SK-N-DZ (cell line): ENCODE data around the genes MRPL52, MMP14, CDH24, MYH6 and PSME1.

RAMPAGE:
- cytosol, long total RNA = no peak
- nucleus, long total RNA = no peak
These were observed 2.7 kb upstream of the SLC7A7 start for GRCh38 chr14:22817802-22818426.

DNA sequence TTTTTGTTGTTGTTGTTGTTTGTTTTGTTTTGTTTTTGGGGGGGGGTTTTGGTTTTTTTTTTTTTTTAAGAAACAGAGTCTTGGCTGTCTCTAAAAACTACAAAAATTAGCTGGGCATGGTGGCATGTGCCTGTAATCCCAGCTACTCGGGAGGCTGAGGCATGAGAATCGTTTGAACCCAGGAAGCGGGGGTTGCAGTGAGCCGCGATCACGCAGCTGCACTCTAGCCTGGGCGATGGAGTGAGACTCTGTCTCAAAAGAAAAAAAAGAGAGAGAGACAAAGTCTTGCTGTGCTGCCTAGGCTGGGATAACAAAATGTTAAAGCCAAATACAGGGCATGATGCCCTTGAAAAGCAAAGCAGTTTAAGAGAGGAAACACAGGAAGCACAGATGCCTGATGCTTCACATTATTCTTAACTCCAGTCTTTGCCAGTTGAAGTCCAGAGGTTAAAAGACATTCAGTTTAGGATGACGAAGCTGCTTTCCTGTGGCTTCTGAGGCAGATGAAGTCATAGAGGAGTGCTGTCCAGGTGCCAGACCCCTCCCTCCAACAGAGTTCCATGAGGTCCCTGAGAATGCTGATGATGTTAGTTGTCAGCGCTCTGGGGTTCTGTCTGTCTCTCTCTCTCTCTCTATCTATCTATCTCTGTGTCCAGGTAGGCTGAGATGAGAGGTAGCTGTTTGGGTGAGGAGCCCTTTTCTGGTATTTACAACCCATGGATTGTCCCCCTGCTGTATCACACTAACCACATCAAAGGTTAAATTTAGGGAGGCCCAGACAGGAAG lies 4.9 kb upstream of the MRPL52 start:
RAMPAGE:
- cytosol, long total RNA = no peak
- nucleus, long total RNA = no peak

RAMPAGE:
- cytosol, long total RNA = start-site peak on the plus strand at chr14:22829891-22829906, 269 and 478 reads in 2 replicates
- nucleus, long total RNA = no peak
These were observed at the start of gene MRPL52 for GRCh38 chr14:22829421-22830630. MRPL52 (plus strand) TSS chr14:22829887.

GRCh38 chr14:22836083-22836780 lies at the start of gene MMP14:
MMP14 (plus strand) TSS chr14:22836585.
RAMPAGE:
- cytosol, long total RNA = start-site peak on the plus strand at chr14:22836541-22836568, 11 and 8 reads in 2 replicates
- nucleus, long total RNA = no peak

DNA sequence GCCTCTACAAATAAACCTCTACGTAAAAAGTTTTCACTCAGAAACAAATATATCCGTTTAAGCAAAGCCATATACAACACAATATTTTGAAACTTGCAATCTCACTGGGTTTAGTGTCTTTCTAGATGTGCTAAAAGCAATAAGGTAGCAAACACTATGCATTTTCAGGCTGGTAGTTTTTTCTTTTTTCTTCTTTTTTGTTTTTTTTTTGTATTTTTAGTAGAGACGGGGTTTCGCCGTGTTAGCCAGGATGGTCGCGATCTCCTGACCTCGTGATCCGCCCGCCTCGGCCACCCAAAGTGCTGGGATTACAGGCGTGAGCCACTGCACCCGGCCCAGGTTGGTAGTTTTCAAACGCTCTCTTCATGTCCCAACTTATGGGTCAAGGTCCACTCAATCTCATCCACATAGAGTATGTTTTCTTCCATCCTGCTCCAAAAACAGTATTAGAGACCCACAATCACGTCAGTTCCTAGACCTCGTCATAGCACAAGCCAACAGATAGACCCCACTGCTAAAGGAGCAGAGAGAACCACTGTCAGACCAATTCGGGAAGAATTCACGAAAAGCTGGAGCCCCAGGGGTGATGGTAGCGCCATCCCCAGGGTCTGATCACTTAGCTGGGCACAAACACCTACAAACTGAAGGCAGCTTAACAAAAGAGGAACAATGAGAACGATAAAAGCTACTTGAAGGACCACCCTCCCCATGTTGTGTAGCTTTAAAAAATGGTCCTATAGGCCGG lies 1.4 kb downstream of the RBM23 start:
RAMPAGE:
- cytosol, long total RNA = no peak
- nucleus, long total RNA = no peak

DNA sequence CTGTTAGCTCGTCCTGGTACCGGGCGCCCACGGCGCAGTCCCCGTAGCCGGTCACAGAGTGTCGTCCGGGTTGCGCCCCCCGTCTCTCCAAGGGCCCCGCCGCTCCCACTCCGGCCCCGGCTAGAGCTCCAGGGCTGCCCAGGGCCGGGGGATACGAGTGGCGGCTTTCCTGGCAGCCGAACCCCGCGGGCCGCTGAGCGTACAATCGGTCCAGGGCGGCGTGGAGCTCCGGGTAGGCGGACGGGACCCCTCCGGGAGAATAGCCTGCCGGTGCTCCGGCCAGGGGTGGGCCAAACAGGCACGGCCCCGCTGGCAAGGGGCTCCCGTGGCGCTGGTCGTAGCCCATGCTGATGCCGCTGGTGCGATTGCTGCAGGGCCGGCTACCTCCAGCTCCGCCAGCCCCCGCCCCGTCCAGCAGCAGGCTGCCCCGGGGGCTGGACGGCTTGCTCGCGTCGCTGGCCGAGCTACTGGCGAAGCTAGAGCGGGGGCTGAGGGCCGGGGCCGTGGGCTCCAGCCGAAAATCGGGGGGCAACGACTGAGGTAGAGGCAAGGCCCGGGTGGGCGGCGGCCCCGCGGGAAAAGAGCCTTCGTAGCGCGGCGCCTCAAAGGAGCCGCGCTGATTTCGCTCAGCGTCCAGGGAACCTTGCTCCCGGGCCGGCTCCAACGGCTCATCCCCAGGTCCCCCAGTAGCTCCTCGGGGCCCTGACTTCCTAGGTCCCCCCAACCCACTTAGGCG lies 760 bp downstream of the AJUBA start:
RAMPAGE:
- cytosol, long total RNA = no peak
- nucleus, long total RNA = no peak

DNA sequence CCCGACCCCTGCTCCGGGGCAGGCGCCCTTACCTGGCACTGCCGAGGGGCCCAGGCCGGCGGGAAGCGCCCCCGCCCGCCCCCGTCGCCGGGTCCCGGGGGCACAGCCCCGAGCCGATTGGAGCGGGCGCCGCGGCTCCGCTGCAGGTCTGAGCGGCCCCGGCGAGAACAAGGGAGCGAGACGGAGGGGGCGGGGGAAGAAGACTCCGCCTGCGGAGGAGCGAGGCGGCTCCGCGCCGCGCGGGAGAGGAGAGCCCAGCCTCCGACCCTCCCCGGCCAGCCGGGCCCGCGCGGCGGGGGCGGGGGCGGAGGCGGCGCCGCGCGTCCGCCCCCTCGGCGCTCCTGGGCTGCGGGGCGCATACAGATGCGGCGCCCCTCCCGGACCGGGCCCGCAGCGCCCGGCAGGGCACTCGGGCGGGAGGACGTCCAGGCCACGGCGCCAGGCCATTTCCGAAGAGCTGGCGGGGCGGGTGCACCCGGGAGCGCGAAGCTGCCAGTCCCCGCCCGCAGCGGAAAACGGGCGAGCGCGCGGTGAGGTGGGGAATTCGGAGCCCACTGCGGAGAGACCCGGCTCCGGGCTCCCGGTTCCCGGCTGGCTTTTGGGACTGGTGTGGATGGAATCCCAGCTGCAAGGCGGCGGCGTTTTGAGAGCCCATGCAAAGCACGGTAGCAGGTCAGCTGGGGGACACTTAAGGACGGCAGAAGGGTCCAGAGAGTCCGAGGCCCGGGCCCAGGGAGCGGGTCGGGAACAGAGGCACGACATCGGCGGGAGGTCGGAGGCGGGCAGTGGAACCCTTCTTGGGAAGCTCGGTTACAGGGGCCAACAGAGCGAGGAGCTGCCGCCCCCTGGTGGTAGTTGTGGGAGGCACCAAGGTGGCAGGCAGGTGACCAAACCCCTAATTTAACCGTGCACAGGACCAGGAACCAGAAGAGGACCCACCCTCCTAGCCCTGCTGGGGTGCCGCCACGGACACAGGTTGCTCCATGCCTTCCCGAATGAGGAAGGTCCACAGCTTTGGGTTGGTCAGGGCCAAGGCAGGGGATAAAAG lies at the start of gene CDH24:
CDH24 (minus strand) TSS at position 150 of the 1,048 bp plus-strand sequence.
RAMPAGE:
- cytosol, long total RNA = no peak
- nucleus, long total RNA = no peak

RAMPAGE:
- cytosol, long total RNA = no peak
- nucleus, long total RNA = no peak
These were observed 3.0 kb downstream of the C14orf119 start for GRCh38 chr14:23097932-23098994.

GRCh38 chr14:23119996-23120451 lies 969 bp upstream of the CEBPE start:
RAMPAGE:
- cytosol, long total RNA = no peak
- nucleus, long total RNA = no peak

DNA sequence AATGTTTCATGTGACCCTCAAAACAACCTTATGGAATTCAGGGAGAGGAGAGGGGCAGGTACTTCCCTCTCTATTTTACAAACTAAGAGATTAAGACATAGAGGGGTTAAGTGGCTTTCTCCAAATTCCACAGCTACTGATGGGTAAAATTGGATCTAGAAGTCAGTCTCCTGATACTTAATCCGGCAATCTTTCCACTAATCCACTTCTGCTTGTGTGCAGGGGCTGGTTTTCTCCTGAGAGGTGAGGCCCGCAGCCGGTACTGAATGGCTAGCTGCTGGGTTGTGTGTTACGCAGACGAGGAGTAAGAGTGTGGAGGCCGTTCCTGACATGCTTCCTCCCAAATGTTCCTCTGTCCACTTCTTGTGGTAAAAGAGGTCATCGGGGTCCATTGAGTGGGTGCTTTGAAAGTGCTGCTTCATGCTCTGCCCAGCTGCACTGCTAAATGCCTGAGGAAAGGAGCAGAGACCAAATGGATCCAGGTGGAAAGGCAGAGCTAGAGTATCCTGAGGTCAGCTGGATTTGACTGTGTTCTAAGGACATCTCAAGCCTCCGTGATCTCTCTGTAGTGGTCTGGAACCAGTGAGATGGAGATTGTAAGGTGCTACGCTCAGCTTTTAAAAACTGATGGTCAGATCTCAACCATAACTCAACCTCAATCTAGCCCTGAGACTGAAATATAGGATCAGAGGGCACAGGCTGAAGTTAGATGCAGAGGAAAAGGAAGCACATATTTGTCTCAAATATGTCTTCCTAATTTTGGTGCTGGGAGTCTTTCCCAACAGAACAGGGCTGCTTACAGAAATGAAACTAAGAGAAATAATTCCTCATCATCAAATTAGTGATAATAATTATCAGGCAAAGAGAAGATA lies 15.9 kb downstream of the SLC7A8 start:
RAMPAGE:
- cytosol, long total RNA = no peak
- nucleus, long total RNA = no peak

DNA sequence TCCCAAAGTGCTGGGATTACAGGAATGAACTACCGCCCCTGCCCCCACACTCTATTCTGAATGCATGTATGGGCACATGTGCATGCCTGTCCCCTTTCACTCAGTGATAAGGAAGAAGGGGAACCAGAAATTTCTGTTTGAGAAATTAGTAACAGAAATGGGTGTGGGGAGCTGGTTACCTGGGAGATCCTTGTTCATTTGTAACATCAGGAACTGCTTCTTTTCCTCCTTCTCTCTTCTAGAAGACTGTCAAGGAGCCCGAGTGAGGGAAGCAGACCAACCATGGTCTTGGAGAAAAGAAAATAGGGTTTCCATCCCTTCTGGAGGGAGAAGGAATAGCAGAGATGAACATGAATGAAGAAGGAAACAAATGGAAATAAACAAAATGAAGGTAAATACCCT lies 3.4 kb downstream of the PPP1R3E start:
RAMPAGE:
- cytosol, long total RNA = no peak
- nucleus, long total RNA = no peak

DNA sequence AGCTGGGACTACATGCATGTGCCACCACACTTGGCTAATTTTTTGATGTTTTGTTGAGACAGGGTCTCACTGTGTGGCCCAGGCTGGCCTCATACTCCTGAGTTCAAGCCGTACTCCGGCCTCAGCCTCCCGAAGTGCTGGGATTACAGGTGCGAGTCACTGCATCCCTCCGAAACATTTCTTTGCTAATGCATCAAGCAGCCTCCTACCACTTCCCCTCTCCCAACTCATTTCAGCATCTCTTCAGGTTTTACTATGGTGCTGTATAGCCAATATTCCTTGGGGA lies 2.3 kb upstream of the SLC22A17 start:
RAMPAGE:
- cytosol, long total RNA = no peak
- nucleus, long total RNA = no peak

DNA sequence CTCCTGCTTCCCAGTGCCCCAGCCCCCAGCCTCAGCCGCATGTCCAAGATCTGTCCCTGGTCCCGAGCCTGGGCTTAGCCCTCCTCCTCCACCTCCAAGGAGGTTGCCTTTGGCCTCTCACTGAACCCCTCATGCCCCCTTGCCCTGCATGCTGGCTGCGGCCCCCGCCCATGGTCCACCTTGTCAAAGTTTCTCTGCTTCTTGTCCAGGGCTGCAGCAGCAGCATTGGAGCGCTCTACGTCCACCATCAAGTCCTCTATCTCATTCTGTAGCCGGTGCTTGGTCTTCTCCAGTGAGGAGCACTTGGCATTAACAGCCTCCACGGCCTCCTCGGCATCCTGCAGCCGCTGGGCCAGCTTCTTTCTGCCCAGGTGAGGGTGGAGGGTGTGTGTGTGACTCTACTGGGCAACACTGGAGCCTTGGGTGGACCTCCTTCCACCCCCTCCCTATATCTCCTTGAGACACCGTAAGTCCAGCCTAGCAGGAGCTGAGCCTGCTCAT lies 11.2 kb downstream of the CMTM5 start:
RAMPAGE:
- cytosol, long total RNA = no peak
- nucleus, long total RNA = no peak

GRCh38 chr14:23408008-23409008 lies at the start of gene MYH6:
MYH6 (minus strand) TSS chr14:23408273.
RAMPAGE:
- cytosol, long total RNA = no peak
- nucleus, long total RNA = no peak

RAMPAGE:
- cytosol, long total RNA = no peak
- nucleus, long total RNA = no peak
These were observed 3.2 kb upstream of the MYH6 start for GRCh38 chr14:23411175-23411797.

GRCh38 chr14:23424548-23425020 lies 10.9 kb downstream of the MYH7 start:
RAMPAGE:
- cytosol, long total RNA = no peak
- nucleus, long total RNA = no peak

DNA sequence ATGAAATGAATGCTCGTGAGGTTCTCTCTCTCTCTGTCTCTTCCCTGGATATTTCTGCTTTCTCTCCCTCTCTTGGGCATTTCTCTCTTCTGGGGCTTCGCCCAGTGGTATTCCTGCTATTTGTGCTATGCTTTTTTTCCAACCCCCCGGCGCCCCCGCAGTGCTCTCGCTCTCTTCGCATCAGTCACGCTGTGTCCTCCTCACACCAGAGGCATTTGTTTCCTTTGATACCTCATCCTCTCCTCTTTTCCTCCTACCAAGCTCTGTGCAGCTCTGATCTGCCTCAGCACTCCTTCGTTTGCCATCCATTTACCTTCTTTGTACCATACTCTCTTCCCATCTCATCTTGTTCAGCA lies 2.9 kb downstream of the ZFHX2 start:
RAMPAGE:
- cytosol, long total RNA = no peak
- nucleus, long total RNA = no peak

GRCh38 chr14:23641904-23642319 lies 5.7 kb downstream of the DHRS2 start:
RAMPAGE:
- cytosol, long total RNA = no peak
- nucleus, long total RNA = no peak

DNA sequence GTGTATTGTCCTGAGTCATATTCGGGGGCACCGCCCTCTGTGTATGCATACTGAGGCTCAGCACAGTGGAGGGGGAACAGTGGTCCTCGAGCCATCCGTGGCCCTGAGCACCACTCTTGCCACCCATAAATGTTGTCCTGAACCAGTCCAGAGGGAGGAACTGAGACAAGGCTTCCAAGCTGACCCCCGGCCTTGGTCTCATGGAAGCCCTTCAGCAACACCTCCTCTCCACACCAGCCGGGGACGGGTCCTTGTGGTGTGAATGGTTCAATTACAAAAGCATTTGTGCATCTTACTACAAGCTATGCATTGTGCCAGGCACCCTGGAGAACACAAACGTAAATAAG lies 9.8 kb downstream of the DHRS2 start:
RAMPAGE:
- cytosol, long total RNA = no peak
- nucleus, long total RNA = no peak

GRCh38 chr14:24135266-24136315 lies at the start of gene PSME1:
PSME1 (plus strand) TSS chr14:24136194.
RAMPAGE:
- cytosol, long total RNA = start-site peak on the plus strand at chr14:24136157-24136235, 4,207 and 3,561 reads in 2 replicates
- nucleus, long total RNA = start-site peak on the plus strand at chr14:24136160-24136228, 734 and 388 reads in 2 replicates